ENCODE measurements around the gene DCN.

- PRO-cap = no peak
- RAMPAGE, long total RNA, 4 experiments = no peak in any of the 4 experiments
Measured at GRCh38 chr12:88454623-88454859, 125.7 kb downstream of the KITLG start.

DNA sequence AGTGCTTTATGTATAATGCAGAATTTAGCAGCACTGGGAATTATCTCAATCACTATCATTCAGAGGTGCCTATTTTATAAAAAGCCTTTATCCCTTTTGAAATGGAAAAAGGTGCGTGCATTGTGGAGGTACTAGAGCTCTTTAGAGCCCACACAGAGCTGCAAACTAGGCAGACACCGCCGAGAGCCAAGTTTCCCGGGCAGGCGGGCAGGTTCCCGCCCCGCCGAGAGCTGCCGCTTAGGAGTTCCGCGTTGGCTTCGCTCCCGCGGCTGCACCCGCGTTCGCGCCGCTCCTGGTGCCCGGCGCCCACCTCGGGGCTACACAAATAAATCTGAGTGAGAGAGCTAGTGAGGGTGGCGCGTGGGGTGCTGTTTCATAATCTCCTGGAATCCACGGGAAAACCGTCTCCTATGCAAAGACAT lies 753 bp downstream of the KITLG start:
- PRO-cap = bidirectional peak, plus-strand start at position 172 of the sequence, minus-strand start at position 137 of the sequence; bidirectional peak, plus-strand start at position 243 of the sequence, minus-strand start at position 232 of the sequence
- RAMPAGE, long total RNA, 4 experiments = no peak in any of the 4 experiments

DNA sequence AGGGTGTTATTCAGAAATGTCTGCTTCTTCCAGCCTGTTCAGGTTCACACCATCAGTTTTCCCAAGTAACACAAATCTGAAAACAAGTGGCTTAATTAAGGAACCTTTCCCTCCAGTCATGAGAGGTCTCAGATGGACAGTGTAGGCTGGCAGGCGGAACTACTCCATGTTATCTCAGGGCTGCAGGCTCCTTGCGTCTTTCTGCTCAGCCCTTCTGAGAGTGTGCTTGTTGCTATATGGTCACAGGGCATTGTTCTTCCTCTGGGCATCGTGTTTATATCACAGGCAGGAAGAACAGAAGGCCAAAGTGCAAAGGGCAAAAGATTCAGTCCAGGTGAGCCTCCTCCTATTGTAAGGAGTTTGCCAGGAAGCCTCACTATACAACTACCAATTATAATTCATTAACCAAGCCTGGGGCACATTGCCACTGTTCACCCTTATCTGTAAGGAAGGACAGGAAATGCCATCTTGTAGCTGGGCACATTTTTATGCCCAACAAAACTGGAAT lies 195.4 kb upstream of the KITLG start:
- PRO-cap = bidirectional peak, plus-strand start at position 404 of the sequence, minus-strand start at position 252 of the sequence
- RAMPAGE, long total RNA, 4 experiments = no peak in any of the 4 experiments

DNA sequence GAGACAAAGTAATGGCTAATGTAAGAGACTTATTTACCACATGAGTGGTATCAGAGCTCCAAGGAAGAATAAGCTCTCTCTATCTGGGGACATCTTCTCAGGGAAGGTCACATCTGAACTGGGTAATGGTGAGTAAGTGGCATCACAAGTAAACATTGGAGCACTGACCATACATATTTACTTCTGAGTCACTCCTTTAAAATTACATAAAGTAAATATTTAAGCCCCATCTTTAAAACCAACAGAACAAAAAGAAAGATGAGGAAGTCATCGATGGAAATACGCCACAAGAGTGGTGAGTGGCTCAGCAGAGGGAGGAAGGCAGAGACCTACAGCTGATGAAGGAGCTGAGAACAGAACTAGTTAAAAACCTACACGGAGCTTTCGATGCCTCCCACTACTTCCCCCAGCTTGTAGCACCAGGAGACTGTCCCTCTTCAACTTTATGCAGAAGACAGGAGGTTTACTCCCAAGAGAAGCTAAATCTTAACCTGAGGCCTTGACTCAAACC lies 159.8 kb downstream of the DUSP6 start:
- PRO-cap = no peak
- RAMPAGE, long total RNA, 4 experiments = no peak in any of the 4 experiments

DNA sequence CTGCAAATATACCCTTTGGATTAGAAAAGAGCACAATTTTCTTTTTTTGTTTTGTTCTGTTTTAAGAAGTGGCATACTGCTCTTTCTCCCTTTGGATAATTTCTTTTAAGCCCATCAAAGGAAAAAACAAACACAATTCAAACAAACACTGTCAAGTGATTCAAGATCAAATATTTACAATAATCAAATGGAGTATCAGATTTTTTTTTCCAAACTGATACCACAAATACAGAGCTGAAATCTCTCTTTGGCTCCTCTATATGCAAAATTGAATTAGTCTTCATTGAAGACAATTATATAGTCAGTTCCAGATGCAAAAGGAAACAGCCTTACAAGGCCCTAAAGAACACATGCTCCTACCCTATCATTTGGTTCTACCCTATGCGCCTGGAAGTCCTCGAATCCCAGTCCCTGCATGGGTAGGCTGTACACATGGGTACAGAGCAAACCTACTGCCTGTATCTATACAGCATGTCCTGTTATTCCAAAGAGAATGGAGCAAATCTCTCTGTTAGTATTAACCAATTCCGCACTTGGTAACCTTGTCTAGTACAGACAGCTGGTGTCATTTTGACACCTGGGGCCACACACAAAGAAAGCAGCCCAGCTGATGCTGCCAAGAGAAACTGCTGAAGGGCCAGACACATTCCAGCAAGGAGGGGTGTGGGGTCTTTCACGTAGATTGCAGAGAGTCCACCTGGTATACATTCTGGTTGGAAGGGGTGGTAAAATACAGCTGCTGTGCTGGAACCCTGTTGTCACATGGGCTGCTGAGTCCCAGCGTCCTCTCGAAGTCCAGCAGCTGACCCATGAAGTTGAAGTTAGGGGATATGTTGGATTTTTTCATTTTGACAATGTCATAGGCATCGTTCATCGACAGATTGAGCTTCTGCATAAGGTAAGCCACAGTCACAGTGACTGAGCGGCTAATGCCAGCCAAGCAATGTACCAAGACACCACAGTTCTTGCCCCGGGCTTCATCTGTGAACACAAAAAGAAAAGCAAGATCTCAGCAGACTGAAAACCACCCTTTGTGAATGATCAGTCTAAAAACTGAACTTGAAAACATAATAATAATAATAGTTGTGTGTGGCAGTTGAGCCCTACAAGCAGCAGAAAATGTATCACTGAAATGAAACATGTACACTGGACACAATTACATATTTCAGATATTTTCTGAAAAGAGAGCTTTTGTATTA lies 3.3 kb downstream of the DUSP6 start:
- PRO-cap = no peak
- RAMPAGE, long total RNA, 4 experiments = no peak in any of the 4 experiments

GRCh38 chr12:89352833-89353893 lies 862 bp upstream of the DUSP6 start:
- PRO-cap = bidirectional peak, plus-strand start at chr12:89353057, minus-strand start at chr12:89353088; bidirectional peak, plus-strand start at chr12:89353770, minus-strand start at chr12:89353675
- RAMPAGE, long total RNA, 4 experiments = start-site peak on the plus strand in 1 of 4 experiments, at chr12:89353690-89353768 at its widest, 23 reads per replicate

- PRO-cap = no peak
- RAMPAGE, long total RNA, 4 experiments = no peak in any of the 4 experiments
Measured at GRCh38 chr12:89357112-89357977, 5.0 kb upstream of the DUSP6 start.

GRCh38 chr12:89438799-89439478 lies 85.7 kb downstream of the GALNT4 start:
- PRO-cap = no peak
- RAMPAGE, long total RNA, 4 experiments = start-site peak on the minus strand in 1 of 4 experiments, at chr12:89438964-89439152 at its widest, 17 reads per replicate

DNA sequence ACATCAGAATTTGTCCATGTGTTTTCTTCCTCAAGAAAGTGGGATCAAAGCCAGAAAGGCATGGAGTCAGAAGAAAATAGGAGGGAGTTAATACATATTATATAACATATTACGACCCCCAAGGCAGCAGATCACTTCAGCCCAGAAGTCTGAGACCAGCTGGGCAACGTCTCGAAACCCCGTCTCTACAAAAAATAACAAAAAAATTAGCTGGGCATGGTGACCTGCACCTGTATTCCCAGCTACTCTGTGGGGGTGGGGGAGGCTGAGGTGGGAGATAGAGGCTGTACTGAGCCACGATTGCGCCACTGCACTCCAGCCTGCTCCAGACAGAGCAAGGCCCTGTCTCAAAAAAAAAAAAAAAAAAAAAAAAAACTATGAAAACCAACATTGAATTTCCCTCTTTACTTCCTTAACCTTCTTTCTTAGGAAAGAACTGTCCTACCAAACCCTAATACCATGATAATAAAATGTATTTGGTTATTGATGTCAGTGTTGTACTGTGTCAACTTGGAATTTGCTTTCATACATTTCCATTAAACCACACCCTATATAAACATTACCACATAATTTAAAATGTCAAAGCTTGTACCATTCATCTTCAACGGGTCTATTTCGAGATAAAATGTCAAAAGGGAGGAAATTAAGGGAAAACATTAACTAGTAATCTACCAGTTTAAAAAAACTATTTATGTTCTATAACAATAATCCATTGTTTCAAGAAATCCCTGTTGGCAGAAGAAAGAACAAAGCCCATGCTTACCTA lies 17.5 kb downstream of the GALNT4 start:
- PRO-cap = no peak
- RAMPAGE, long total RNA, 4 experiments = no peak in any of the 4 experiments

DNA sequence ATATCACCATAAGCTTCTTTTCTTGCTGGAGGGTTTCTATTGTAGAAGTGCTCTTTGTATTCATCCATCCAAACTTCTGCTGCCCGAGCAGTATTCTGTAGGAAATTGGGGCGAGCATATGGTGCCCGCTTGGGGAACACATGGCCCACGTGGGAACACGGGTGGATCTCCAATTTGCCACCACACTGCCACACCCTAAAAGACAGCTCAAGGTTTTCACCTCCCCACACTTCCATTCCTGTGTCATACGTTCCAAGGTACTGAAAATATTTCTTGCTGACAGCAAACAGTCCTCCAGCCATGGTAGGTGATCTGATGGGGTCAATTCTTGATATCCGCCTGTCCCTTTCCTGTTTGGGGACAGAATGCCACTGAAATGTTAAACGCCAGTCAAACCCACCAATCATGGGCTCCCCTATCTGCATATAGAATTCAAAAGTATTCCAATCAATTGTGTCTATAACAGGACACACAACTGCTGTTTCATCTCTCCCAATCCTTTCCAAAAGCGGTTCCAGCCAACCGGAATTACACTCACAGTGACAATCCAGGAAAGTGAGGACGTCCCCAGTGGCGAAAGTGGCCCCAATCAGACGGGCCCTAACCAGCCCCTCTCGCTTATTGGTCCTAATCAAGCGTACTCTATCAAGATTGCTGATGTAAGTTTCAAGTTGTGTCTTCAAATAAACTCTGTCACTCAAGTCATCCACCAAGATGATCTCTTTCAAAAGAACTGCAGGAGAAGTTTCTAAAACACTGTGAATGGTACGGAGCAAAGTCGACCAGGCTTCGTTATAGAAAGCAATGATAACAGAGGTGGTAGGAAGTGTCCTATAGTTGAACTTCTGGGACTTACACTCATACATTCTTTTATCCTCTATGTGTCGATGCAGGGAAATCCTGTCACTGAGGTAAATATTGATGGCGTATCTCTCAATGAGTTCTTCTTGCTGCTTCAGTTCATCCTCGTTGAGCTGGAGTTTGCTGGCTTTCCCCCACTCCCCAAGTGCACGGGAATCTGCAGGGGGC lies 958 bp downstream of the GALNT4 start:
- PRO-cap = bidirectional peak, plus-strand start at position 836 of the sequence, minus-strand start at position 798 of the sequence
- RAMPAGE, long total RNA, 4 experiments = start-site peak on the minus strand in 2 of 4 experiments, centred at positions 270 to 446 of the sequence, 13 to 21 reads per replicate

GRCh38 chr12:89611098-89611642 lies 85.3 kb upstream of the POC1B start:
- PRO-cap = no peak
- RAMPAGE, long total RNA, 4 experiments = no peak in any of the 4 experiments

DNA sequence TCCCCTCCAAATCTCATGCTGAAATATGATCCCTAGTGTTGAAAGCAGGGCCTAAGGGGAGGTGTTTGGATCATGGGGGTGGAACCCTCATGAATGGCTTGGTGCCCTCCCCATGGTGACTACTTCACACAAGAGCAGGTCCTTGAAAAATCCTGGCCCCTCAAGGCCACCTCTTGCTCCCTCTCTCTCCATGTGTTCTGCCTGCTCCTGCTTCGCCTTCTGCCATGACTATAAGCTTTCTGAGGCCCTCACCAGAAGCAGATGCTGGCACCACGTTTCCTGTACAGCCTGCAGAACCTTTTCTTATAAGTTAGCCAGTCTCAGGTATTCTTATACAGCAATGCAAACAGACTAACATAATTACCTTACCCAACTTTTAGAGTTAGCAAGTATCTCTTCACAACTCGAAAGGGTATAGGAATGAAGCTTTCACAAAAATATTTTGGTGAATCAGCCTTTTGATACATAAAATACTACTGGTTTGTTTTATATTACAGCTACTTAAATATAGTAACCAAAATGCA lies 67.9 kb downstream of the ATP2B1 start:
- PRO-cap = no peak
- RAMPAGE, long total RNA, 4 experiments = no peak in any of the 4 experiments

DNA sequence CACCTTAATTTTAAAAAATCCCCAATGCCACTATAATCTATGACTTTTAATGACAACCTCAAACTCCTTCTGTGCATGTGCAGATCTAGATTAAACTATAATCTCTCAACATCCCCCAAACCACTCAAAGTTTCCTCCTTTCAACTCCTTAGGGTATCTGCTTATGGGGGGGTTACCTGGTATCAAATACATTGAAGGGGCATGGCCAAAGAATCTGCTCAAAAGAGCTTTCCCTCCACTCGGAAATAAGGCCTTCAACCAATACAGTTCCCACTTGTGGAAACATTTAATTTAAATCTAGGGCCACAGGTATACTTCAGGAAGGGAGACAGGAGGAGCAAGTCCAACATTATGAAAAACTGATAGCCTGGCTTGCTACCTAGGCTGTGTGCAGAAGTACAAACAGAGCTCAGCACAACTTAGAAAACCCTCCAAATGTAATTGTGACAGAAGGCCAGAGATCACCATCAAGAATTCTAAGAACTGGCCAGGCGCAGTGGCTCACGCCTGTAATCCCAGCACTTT lies 14.3 kb downstream of the ATP2B1 start:
- PRO-cap = no peak
- RAMPAGE, long total RNA, 4 experiments = start-site peak on the minus strand in 1 of 4 experiments, centred at position 193 of the sequence, 5 reads per replicate

DNA sequence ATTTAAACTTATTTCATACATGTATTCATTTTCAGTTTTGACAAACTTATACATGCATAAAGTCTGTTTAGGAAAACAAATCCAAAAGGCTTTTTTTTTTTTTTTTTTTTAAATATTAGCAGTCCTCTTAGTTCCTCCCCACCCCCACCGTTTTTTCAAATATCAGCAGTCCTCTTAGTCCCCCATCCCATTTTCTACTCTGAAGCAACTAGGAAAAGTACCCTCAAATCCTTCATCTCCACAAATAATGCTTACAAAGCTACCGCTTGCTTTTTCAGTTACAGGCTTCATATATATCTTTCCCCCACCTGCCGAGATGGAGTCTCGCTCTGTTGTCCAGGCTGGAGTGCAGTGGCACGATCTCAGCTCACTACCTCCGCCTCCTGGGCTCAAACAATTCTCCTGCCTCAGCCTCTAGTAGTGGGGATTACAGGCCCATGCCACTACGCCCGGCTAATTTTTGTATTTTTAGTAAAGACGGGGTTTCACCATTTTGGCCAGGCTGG lies 11.0 kb downstream of the ATP2B1 start:
- PRO-cap = no peak
- RAMPAGE, long total RNA, 4 experiments = no peak in any of the 4 experiments

DNA sequence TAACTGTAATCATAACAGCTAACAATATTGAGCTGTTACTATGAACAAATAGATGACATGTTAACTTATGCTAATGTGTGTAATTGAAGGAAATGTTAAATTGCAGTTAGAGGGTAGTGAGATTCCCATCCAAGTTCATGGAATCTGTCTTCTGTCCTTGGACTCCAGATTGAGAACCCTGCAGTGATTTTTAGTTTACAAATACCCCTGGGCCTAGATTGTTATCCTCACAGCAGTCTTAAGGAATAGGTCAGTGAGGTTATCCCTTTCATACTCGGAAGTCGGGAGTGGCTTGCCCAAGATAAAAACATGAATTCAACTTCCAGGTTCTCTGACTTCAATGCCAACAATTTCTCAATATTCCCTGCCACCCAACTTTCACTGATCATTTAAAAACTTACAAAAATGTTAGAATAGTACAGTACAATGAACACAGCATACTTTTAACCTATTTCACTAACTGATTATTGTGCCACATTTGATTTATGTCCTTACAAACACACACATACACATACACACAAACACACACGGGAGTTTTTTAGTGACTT lies 48.4 kb upstream of the ATP2B1 start:
- PRO-cap = no peak
- RAMPAGE, long total RNA, 4 experiments = no peak in any of the 4 experiments

DNA sequence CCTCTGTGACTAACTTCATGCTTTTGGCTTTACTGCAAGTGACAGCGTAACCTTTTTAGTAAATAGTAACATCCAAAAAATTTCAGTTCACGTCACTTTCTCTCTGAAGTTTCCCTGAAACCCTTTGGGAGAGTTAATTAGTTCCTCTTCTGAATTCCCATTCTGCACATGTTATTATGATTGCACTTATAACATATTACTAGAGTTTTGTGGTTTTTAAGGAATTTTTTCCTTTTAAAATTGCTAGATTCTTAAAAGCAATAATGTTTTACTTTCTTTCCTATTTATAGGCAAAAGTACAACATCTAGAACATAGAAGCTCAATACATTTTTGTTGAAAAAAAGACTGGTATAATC lies 453.2 kb downstream of the CCER1 start:
- PRO-cap = no peak
- RAMPAGE, long total RNA, 4 experiments = no peak in any of the 4 experiments

DNA sequence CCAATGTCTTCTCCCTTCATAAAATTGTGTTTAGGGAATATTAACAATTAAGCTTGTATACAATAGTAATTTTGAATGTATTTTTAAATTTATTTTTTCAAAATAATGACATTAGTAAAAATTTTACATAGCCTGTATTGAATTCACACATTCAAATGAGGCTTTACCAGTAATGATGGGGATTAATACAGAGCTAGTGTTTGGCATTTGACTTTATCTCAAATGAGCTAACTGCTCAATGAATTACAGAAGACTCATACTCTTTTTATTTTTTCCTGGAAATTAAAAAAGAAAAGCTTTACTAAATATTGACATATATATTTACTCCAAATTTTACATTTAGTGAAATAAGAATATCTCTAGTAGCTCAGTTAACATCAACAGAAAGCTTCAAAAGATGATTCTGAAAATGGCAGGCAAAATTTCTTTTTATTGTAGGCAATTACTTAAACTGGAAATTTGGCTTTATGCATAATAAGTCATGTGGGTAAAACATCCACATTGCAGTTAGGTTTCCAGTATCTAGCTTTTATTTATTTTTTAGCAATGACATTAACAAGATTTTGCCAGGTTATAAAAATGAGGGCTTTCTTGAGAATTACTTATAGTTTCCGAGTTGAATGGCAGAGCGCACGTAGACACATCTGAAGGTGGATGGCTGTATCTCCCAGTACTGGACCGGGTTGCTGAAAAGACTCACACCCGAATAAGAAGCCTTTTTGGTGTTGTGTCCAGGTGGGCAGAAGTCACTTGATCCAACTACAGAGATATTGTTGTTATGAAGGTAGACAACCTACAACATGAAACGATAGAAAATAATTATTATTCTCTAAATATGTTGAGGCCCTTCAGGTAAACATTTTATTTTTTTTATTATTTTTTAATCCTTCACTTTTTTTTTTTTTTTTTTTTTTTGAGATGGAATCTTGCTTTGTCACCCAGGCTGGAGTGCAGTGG lies 34.4 kb upstream of the LUM start:
- PRO-cap = no peak
- RAMPAGE, long total RNA, 4 experiments = no peak in any of the 4 experiments

- PRO-cap = no peak
- RAMPAGE, long total RNA, 4 experiments = start-site peak on the minus strand in 3 of 4 experiments, at chr12:91182759-91182860 at its widest, 26 to 338 reads per replicate
Measured at GRCh38 chr12:91182490-91183340, at the start of gene DCN. TSS of gene DCN (minus strand) at chr12:91182817.

- PRO-cap = no peak
- RAMPAGE, long total RNA, 4 experiments = no peak in any of the 4 experiments
Measured at GRCh38 chr12:91274689-91275362, 92.2 kb upstream of the DCN start.

- PRO-cap = no peak
- RAMPAGE, long total RNA, 4 experiments = no peak in any of the 4 experiments
Measured at GRCh38 chr12:91574551-91575239, 392.1 kb upstream of the DCN start.

Measured in transverse colon (tissue), 4 donors.